Left lung (tissue), 1 donor: ENCODE data around the gene VILL.

- PRO-cap, result no peak
These were observed 12.5 kb downstream of the CCR4 start for GRCh38 chr3:32963721-32964491.

- PRO-cap, result no peak
These were observed 60.6 kb downstream of the CCR4 start for GRCh38 chr3:33012065-33012324.

DNA sequence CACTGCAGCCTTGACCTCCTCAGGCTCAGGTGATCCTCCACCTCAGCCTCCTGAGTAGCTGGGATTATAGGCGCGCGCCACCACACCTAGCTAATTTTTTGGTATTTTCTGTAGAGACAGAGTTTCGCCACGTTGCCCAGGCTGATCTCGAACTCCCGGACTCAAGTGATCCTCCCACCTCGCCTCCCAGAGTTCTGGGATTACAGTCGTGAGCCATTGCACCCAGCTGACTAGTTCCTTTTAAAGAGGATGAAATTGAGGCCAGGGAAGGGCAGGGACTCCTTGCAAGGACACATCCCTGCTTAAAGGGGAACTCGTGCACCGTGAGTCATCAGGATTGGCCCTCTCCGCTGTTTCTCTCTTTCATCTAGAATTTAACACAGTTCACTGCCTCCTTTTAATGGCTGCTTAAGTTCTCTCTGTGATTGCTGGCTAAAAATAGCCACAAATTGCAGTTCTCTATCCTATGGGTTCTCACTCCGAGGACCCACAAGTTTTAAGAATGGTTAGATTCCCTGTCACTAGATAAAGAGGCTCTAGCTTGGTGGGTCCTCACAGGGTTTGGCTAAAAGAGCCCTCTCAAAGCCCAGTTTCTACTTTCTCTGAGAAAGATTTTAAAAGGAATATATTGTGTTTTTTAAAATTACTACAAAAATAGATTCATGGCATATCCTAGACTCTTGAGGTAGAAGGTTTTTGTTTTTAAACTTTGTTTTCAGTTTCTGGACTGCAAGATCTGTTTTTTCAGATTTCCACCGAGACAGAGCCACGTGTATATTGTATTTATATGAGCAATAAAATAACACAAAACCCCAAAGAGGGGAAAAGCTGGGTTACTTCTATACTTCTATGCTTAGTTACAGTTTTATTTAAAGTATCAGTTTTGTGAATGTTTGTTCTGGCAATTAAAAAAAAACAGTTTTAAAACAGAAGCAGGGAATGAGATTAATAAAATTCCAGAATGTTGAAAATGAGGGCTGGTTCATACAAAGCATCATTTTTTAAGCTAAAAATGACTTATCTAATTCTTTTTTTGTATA lies 1.5 kb downstream of the CRTAP start:
- PRO-cap, result no peak

- PRO-cap, result no peak
These were observed 123.0 kb upstream of the UBP1 start for GRCh38 chr3:33562858-33563984.

DNA sequence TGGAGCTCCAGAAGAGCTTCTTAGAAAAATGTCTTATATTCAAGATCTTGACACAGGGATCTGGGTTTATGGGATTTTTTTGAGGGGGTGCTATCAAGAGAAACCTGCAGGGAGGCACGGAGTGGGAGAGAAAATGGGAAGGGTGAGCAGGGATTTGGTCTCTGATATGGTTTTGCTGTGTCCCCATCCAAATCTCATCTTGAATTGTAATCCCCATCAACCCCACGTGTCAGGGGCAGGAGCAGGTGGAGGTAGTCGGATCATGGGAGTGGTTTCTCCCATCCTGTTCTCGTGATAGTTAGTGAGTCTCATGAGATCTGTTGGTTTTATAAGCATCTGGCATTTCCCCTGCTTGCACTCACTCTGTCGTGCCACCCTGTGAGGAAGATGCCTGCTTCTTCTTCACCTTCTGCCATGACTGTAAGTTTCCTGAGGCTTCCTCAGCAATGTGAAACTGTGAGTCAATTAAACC lies 386.0 kb downstream of the PDCD6IP start:
- PRO-cap, result no peak

DNA sequence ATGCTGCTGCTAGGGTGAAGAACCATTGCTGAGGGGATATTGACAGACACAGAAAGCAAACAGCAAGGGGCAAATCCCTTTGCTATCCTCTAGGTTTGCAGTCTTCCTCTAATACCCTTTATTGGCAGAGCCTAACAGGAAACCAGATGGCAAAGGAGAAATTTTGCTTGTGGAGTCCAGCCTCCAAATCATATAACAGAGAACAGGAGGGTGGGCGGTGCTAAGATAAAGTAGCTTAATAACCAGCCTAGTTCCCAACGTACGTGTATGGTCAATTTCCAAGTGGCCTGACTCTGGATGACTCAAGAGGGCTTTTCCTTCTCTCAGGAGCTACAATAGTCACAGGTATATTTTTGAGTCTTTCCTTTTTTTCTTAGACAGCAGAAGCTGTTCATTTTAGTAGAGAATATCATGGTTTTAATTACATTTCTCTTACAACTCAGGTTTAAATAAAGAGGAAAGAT lies 404.6 kb downstream of the PDCD6IP start:
- PRO-cap, result no peak

- PRO-cap, result no peak
These were observed 120.8 kb downstream of the ARPP21 start for GRCh38 chr3:35760010-35760705.

DNA sequence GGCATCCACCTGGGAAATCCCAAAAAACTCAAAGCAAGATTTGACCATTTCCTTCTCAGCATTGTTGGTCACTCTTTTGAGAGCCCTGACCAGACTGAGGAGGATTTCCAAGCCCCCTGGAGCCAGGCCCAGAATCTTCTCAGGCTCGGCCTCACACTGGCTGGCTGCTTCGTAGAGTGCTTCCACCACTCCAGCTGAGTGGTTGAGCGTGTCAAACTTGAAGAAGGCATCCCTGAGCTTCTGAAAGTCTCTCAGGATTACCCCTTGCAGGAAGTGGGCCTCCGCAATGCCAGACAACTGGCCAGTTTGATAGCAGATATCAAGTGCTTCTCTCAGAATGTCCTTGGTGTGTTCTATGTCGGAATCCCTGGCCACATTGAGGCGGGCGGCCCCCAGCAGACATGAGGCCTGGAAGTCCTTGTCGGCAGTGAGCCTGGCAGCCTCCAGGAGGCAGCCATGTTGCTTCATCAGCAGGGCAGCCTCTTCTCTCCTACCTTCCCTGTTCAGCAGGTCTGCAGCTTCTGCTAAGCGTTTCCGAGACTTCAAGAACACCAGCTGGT lies 68.9 kb upstream of the DCLK3 start:
- PRO-cap, result no peak

GRCh38 chr3:36876301-36877171 lies 68.3 kb downstream of the TRANK1 start:
- PRO-cap, result no peak

DNA sequence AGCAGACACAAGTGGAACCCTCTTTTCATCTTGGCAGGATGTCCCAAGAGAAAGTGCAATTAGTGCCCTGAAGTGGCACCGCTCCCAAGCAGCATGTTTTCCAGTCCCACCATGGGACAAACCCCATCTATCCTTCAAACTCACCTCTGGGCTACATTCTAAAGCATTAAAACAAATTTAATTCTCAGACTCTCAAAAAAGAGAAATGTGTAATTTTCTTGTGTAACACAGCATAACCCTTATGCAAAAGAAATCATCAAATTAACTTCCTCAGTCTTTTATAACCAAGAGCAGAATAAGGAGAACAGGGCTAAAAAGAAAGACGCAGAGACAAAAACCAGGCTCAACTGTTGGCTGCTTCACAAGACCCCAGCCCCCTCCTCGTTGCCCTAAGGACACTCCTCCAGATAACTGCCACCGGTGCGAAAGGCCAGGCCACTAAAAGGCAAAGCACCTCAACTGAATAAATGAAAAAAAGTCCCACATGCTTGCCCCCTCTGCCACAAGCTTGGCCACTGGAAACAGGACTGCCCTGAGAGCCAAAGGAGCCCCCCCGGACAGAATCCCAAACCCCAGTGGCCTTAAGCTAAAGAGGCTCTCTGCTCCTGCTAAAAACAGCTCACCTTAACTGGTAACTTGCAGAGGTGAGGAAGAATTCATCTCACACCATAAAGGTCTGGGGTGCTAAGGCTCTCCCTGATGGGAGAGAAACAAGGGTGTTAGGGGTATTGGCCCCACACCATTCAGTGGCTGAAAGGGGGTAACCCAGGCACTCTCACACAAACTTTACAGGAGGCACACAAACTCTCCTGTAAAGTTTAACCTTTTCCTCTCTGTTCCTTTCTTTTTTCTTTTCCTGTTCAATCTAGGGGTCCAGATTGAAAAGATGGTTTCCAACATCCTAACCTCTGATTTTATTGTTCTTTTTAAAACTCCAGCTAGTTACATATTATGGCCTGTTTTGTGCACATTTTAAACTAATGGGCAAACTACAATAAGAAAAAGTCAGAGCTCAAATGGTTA lies 20.2 kb downstream of the TRANK1 start:
- PRO-cap, result no peak

DNA sequence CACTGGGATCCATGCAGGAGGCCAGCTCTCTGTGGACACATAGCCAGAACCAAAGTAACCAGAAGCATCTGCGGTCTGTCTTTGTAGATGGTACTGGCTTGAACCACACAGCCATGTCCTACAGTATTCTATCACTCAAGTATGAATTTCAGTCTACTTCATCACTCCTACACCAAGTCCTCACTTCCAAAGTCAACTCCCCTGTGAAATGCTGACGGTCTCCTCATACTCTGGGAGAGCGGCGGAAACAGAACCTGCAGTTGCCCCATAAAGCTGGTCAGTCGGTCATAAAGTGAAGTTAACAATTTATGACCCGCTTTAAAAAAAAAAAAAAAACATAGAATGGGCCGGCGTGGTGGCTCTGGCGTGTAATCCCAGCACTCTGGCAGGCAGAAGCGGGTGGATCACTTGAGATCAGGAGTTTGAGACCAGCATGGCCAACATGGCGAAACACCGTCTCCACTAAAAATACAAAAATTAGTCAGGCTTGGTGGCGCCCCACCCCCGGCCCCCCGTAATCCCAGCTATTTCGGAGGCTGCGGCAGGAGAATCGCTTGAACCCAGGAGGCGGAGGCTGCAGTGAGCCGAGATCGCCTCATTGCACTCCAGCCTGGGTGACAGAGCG lies 2.2 kb downstream of the TRANK1 start:
- PRO-cap, result no peak

GRCh38 chr3:37031211-37031607 lies 37.9 kb downstream of the MLH1 start:
- PRO-cap, result no peak

DNA sequence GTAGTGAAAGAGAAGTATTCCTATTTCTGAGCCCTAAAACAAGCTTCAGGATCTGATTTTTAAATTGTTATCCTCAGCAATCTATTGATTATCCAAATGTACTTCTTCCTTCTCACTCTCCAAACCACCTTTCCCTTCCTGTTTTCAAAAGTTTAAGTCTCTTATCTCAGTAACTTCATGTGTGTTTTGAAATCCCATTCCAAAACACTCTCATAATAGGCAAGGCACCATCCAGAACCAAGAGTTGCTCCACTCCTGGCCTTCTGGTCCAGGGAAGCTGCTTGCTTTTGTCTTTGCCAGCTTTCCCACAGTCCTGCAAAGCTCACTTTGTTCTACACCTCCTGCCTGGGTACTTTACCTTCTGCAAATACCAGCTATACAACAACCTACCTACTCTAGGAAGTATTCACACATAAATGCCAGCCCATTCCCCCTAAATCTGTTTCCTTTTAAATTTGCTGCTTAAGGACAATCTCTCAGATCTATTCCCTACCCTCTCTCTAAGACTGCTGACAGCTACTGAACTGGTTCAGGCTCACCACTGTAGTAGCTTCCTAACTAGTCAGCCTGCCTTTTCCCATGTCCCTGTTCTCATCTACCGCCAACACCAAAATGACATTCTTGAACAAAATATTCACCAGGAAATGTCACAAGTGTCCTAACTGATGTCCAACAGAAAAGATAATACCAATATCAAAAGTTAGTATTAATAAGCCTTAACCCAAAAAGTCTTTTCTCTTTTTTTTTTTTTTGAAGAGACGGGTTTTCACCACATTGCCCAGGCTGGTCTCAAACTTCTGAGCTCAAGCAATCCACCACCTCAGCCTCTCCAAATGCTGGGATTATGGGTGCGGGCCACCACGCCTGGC lies 63.7 kb downstream of the MLH1 start:
- PRO-cap, result no peak

DNA sequence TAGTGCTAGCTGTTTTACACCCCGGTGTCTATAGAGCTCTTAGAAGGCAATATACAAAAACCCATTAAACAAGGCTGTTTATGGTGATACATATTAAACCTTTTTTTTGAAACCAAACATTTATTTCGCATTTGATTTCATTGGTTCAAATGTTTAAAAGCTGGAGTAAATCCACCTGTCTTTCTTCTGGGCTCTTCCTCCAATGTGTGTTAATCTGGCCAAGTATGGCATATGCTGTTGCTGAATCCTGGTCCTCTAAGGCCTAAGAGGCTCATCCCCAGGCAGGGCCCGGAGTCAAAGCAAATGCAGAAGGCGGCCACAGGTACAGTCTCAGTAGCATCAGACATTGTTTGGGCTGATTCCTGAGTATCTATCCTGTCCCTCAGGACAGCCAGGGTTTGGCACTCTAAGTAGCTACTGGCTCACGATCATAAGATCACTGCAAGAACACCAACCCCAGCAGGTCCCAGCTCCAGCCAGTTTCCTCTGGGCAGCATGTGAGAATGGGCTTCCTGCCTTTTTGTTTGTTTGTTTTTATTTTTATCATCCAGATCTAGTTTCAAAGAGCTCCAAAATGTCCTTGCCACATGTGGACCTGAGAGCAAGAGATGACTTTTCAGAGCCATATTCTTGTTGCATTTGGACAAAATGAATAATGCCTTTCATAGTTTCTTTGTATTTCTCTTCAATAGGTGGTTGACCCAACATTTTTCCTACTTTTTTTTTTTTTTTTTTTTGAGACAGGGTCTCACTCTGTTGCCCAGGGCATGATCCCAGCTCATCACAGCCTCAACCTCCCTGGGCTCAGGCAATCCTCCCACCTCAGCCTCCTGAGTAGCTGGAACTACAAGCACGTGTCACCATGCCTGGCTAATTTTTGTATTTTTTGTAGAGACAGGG lies 32.7 kb downstream of the LRRFIP2 start:
- PRO-cap, result no peak

DNA sequence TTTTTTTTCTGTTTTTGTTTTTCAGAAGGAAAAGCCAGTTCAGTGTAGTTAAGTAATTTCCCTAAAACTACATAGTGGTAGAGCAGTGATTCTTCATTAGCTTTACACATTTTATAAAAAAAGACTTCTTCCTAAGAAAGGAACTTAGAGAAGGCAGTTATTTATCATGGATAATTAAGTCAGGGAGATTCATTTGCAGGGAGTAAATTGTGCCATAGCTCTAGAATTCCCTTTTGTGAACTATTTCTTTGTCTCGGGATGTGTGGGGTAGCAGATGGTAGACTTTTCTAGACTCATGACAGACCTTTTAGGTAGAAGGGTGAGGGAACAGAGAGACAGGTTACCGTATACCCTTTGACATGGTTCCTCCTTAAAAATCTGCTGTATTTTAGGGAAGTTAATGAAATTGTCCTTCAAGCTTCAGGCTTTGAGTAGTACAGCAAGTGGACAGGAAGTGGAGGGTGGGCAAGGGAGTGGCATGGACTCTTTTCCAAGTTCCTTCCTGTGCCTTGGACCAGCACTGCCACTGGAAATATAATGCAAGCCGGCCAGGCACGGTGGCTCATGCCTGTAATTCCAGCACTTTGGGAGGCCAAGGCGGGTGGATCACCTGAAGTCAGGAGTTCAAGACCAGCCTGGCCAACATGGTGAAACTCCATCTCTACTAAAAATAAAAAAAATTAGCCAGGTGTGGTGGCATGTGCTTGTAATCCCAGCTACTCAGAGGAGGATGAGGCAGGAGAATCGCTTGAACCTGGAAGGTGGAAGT lies 87.3 kb downstream of the GOLGA4 start:
- PRO-cap, result no peak

GRCh38 chr3:37457280-37458365 lies 5.7 kb downstream of the ITGA9 start:
- PRO-cap, result no peak

DNA sequence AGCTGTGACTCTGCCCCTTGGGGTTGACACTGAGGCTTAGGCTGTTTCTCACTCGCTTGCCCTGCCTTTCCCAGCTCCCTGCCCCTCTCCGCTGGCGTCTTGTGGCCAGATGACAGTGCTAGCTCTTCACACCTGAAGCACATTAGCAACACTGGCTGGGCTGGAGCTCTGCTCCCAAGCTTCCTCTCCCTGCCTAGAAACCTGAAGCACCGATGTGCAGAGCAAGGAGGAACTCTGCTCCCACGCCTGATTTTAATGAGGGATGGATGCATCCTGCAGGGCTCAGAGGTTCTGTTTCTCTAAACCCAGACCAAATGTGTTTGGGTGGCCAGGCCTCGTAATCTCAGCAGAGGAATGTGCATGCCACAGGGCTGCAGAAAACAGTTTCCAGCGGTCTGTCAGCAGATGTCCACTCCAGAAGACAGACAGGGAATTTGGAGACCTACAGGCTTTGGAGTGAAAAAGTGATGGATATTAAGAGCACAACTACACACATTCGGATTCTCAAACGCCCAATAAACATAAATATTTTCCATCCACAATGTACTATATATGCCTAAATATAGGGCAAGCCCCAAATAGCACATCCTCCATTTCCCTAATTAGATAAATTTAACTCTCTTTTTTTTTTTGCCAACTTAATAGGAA lies 88.6 kb upstream of the CTDSPL start:
- PRO-cap, result no peak

DNA sequence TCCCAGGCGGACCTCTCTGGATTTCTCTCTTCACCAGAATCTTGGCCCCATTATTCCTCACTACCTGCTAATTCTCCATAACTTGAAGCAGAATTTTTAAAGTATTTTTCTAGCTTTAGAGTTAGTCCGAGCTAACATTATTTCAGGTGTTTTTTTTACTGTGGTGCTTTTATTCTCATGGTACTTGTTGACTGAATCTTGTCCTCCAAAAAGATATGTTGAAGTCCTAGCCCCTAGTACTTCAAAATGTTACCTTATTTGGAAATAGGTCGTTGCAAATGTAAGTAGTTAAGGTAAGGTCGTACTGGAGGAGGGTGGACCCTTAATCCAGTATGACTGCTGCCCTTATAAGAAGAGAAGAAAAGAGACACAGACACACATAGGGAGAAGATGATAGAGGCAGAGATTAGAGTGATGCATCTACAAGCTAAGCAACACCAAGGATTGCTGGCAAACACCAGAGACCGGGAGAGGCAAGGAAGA lies 54.5 kb downstream of the CTDSPL start:
- PRO-cap, result no peak

GRCh38 chr3:37987679-37988510 lies 2.7 kb upstream of the VILL start:
- PRO-cap, result unidirectional peak, plus-strand start at chr3:37987994

GRCh38 chr3:37990585-37990956 lies at the start of gene VILL:
Gene VILL, plus strand, starts transcription at chr3:37990786.
- PRO-cap, result no peak